Right cardiac atrium (tissue), 1 donor: Measurements from ENCODE around the genes ABCC5, PSMD2 and VPS8.

DNA sequence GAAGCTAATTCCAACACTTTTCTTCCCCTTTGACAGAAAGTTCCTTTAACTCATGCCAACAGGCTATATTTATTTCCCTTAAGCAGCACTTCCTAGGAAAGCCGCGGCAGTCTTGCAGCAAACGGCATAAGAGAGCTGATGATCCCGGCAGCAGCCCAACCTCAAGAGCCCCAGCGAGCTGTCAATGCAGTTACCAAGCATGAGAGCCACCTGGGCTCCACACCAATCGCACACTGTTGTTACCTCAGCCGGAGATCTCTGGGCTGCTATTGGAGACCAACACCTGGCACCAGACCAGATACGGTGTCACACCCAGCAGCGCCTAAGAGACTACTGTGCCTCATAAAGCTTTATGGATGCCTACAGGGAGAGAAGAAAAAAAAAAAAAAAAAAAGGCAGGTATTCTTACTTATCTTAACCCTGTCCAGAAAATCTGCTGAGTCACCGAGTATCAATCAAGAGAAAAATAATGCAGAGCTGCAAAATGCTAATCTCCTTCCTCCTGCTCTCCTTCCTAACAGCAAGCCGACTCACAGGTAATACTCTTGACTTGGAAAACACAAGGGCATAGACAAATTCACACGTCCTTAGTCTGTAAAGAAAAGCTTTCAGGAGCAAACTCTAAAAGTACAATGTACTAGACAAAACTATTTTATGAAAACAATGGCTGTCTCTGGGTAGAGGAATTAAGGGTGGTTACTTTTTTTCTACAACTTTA lies 11.6 kb downstream of the ABCC5 start:
- PRO-cap: unidirectional peak, plus-strand start at position 109 of the sequence

DNA sequence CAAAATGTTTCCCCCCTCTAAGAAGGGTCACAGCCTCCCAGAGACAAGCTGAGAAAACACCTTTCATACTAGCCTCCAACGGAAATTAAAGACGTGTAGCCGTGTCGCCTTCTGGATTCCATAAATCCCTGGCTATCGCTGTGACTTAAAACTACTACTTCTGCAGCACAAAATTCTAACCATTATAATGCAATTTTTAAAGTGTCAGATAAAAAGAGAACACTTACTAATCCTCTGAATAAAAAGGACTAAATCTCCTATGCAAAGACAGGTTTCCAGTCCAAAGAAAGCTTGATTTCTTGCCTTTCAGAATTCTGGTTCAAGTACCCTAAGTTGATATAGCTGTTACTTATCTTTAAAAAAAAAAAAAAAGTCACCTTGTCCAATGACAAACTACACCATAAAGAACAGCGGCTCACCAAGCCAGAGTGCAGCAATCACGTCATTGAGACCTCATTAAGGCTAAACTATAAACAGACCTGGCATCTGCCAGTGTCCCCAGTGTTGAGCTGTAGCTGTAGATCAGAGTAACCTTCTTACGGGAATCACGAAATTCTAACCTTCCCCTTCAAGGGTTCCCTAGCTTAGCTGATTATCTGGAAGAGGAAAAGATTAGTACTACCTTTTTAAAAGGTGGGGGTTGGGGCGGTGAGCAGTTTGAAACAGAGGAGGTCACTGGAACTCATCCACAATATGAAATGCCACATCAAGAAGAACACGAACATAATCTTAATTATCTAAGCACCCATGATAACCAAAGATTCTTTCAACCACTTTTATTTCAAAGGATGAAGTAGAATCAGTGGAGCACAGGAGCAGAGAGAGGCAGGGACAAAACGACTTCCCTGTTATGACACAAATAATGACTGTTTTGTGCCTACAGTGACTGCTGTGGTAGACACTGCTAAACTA lies 2.1 kb downstream of the ABCC5 start:
- PRO-cap: unidirectional peak, plus-strand start at position 501 of the sequence

DNA sequence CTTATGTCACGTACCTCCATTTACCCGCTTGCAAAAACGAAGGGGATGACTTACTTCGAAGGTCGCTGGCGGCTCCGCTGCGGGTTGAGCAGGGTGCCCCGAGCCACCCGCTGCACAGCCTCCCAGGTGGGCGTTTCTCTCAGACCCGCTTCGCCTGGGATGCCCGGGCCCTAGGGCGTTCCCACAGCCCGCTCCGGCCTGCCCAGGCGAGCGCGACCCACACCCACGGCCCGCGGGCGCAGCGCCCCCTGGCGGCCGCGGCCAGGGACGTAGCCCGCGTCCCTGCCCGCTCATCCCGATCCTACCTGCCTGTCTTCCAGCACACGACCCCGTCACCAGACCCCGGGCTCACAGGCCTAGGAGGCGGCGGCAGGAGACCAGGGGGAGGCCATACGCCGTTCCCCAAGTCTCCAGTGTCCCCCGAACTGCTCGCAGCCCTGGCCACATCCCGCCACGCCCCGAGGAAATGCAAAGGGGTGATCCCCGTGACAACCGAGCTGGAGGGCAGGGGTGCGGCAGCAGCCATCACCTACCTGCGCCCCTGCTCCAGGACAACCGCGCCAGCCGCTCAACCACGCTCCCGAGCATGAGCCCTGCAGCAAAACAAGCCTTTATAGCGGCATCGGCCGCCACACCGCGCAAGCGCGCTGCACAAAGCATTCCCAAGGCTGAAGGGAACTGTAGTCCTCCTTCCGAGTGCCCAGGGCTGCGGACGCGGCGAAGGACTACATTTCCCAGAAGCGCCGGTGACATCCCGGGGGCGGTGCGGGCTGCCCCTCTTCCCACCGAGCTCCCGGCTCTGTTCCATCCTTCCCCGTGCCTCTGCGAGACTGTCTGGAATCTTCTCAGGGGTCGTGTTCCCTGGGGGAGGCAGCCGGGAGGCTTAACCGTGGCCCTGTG lies at the start of gene ABCC5:
ABCC5 (minus strand) TSS at position 588 of the 900 bp plus-strand sequence.
- PRO-cap: bidirectional peak, plus-strand start at position 807 of the sequence, minus-strand start at position 588 of the sequence

GRCh38 chr3:184081430-184081771 lies 15.5 kb upstream of the HTR3E start:
- PRO-cap: no peak

GRCh38 chr3:184177122-184177915 lies 2.7 kb downstream of the AP2M1 start:
- PRO-cap: no peak

- PRO-cap: bidirectional peak, plus-strand start at chr3:184299254, minus-strand start at chr3:184298949
Measured at GRCh38 chr3:184299153-184299975, at the start of gene PSMD2. PSMD2 (plus strand) TSS chr3:184299241.

DNA sequence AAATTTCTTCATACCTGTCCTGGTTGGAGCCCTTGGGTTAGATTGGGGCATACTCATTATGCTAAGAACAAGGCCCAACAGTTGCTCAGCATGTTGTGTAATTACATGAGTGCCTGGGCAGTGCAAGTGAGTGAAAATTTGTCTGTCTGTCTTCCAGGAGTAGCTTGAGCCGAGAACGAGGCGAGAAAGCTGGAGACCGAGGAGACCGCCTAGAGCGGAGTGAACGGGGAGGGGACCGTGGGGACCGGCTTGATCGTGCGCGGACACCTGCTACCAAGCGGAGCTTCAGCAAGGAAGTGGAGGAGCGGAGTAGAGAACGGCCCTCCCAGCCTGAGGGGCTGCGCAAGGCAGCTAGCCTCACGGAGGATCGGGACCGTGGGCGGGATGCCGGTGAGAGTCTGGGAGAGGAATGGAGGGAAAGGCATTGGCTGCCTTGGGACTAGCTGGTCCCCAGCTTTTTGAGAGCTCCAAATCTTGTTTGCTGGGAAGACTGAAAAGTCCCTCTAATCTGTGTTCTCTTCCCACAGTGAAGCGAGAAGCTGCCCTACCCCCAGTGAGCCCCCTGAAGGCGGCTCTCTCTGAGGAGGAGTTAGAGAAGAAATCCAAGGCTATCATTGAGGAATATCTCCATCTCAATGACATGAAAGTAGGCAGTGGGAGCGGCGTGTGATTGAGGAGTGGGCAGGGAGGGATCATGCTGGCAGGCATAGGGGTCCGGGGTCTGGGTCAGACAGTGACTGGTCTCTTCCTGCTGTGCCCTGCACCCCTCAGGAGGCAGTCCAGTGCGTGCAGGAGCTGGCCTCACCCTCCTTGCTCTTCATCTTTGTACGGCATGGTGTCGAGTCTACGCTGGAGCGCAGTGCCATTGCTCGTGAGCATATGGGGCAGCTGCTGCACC lies 10.1 kb upstream of the FAM131A start:
- PRO-cap: no peak

- PRO-cap: no peak
Measured at GRCh38 chr3:184346369-184347124, 9.1 kb downstream of the FAM131A start.

DNA sequence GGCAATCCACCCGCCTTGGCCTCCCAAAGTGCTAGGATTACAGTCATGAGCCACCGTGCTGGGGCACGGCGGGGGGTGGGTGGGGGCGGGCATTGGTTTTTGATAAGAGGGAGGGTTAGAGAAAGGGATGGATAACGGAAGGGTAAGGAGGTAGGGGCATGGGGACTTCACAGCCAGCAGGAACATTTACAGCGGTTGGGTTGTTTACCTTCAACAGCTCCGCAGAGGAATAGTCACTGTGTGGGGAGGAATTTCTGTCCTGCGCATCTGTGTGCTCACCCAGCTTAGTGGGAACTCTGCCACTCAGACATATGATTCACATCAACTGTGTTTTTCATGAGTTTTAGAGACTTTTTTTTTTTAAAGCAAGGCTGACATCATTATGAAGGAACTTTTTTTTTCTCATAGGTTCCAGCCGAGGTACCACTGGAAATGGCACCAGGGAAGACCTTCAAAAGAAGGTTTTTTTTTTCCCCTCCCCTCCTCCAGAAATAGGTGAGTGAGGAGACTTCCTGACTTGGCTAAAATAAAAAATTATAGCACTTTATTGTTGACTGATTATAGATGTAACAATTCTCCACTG lies 19.6 kb downstream of the CHRD start:
- PRO-cap: no peak

GRCh38 chr3:184524988-184525267 lies 36.7 kb upstream of the EPHB3 start:
- PRO-cap: no peak

GRCh38 chr3:184525268-184526412 lies 35.9 kb upstream of the EPHB3 start:
- PRO-cap: unidirectional peak, minus-strand start at chr3:184526011

DNA sequence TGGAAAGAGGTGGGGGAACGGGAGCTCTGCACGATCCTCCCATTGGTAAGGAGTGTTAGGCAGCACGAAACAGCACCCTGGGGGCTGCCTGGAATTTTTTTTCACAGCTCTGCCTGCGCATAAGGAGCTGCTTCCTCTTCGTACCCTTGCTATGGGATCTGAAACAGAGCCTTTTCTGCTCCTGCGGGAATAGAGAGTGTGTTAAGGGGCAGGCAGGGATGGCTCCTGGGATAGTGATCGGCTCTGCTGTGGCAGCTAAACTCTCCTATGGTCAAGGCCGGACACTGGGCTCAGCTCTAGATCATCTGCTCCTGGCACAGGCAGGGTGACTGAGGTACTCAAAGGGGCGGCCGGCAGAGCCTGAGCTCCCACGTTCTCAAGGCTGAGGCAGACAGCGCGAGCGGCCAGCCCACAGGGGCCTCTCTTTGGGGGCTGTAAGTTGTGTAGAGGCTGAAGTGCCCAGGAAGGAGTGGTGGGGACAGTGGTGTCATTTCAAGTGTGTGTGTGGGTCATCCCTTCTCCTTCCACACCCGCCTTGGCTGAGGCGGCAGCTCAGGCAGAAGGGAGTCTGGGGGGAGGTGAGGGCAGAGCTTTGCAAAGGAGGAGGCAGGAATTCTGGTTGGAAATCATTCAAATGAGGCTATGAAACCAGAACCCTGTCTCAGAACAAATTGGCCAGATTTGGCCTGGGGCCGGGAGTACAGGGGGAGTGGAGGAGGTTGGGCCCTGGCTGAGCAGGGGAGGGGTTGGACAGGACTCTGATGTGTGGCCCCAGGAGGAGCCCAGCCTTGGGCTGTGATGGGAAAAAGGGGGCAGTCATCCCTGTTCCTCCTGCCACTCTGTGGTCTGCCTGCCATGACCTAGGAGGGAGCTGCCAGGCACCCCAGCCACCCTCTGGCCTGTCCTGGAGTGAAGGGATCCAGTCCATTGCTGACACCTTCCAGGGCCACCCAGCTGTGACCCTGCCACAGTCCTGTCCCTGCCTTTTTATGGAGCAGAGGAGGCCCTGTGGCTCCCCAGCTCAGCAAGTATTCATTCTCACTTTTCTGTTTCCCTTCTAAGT lies 31.1 kb downstream of the EPHB3 start:
- PRO-cap: no peak

DNA sequence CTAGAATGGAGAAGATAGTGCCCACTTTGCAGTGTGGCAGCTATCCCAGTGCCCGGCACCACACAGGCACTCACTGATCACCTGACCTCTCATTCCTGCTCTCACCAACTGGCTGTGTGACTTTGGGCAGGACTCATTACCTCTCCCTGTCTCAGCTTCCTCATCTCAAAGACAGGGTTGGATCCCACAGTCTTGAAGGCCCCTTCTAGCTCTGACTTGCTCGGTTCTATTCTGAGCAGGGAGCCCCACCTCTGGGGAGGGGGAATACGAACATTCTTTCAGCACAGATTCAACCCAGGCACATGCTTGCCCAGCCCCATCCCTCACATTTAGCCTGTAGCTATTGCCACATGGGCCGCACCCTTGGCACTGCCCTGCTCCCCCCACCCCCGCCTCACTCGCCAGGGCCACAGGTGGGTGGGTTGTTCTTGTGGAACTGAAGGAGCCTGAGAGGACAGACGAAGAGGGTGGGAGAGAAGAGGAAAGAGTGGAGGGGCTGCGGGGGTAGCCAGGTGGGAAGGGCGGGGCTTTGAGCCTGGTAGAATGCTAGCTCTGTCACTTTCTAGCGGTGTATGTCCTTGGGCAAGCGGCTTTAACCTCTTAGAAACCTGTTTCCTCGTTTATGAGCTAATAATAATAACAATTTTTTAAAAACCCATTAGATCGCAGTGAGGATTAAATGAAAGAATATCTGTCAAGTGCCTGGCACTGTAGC lies 39.4 kb downstream of the EPHB3 start:
- PRO-cap: no peak

- PRO-cap: no peak
Measured at GRCh38 chr3:184620342-184620976, 58.9 kb downstream of the EPHB3 start.

- PRO-cap: no peak
Measured at GRCh38 chr3:184716722-184717724, 5.2 kb upstream of the MAGEF1 start.

DNA sequence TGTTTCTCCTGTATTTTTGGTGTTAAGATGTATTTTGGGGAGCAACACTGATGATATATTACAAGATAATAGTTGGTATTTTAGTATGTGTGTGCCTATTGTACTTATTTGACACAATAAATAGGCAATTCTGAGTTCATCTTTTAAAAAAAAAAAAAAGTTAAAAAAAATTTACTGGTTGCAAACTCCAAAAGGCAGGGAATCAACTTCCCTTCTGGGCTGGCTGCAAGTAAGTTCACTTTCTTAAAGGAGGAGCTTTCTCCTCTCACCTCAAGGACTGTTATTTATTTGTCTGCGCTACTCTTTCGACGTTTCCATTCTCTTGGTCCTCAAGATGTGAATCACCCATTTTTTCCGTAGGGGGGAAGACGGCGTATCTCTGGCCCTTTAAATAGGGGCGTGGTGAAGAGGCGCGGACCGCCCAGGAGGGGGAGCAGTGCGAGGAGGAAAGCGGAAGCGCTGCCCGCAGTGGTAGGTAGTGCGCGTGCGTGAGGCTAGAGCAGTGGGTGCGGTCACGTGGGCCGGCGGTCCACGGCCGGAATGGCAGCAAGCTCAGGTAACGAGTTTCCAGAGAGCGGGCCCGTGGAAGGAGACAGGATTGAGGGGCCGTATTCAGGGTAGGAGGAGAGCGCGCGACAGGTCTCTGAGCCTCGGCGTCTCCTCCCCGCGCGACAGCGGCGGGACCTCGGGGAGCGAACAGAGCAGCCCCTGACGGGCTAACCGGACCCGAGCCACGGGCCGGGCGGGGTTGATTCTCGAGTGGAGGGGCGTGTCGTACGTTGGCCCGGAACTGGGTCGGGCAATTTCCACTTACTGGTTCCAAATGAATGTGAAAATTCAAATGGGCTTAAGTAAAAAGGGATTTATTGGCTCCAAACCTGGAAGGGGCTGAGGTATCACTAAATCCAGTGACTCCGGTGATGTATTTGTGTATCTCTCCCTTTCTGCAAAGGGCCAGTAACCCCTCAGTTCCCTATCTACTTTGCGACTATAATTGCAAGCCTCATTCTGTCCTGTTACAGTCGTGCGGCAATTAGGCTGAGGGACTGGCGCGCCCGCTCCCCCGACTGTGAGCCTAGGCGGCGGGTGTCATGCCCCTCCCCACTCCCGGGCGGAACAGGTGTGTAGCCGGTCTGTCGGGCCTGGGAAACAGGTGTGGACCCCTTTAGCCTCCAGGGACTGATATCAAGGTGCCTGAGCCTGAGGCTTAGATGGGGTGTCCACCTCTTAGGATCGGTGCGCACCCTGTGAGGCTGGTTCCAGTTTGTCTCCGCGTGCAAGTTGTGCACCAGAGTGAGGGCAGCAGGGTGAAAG lies at the start of gene VPS8:
VPS8 (plus strand) TSS at position 497 of the 1,314 bp plus-strand sequence.
- PRO-cap: bidirectional peak, plus-strand start at position 502 of the sequence, minus-strand start at position 381 of the sequence; unidirectional peak, plus-strand start at position 502 of the sequence; bidirectional peak, plus-strand start at position 1,019 of the sequence, minus-strand start at position 722 of the sequence

- PRO-cap: no peak
Measured at GRCh38 chr3:185437142-185437629, 61.6 kb downstream of the TMEM41A start.

- PRO-cap: no peak
Measured at GRCh38 chr3:185496492-185497468, 2.1 kb downstream of the TMEM41A start.

- PRO-cap: no peak
Measured at GRCh38 chr3:185504558-185505046, 5.8 kb upstream of the TMEM41A start.

DNA sequence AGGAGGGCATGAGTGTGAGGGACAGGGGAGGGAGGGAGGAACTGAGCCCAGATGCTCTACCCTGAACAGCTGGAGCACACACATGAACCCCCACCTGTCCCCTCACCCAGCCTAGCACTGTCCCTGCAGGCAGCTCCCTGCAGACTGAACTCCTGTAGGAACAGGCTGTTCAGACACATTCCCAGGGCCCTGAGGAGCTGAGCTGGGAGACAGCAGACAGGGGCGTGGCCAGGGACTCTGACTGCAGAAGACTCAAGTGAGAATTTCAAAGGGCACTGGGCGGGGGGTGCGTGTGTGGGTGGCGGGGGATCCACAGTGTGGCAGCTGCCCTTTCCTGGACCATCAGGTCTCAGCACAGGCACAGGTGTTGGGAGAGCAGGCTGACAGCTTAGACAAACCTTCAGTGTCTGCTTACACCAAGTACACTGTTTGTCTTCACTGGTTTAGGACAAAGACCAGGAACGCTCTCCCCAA lies 59.9 kb downstream of the SENP2 start:
- PRO-cap: no peak